Measurements from ENCODE around the gene PRKCQ.

- PRO-cap, result no peak
- RAMPAGE, long total RNA, 3 experiments, result no peak in any of the 3 experiments
Measured at GRCh38 chr10:6008839-6009038, 31.4 kb upstream of the IL15RA start.

DNA sequence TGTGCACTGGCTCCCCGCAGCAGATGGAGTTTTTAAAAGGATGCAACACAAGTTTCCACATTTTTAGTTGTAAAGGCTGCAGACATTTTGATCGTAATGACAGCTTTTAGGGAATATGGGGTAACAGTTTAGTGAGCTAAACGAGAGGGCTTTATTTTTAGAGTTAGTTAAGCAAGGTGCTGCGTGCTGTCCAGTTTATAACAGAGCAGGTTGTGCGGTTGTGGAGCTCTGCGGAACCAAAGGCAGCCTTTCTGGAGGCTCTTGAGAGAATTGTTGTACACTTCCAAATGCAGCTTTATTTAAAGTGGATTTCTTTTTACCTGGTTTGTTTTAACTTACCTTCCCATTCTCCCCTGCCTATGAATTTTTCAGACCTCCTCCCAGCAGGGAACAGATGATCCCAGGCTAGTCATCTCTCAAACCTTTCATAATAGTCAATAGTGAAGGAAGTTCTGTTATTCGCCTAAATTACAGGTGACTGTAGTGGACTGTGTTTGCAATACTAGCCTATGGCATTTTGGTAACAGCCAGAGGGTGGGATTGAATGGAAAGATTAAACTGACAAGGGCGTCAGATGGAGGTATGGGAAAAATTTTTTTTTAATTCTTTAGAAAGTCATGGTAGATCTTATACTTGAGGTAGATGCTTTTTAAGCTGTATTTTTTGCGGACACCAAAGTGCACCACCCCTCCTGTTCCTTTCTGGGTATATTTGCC lies 1.6 kb downstream of the RBM17 start:
- PRO-cap, result no peak
- RAMPAGE, long total RNA, 3 experiments, result no peak in any of the 3 experiments

- PRO-cap, result bidirectional peak, plus-strand start at chr10:6163865, minus-strand start at chr10:6163637; unidirectional peak, plus-strand start at chr10:6164097
- RAMPAGE, long total RNA, 3 experiments, result start-site peak on the plus strand in 1 of 3 experiments, at chr10:6163818-6163855 at its widest, 46 reads per replicate
Measured at GRCh38 chr10:6163735-6164739, 38.7 kb upstream of the PFKFB3 start.

DNA sequence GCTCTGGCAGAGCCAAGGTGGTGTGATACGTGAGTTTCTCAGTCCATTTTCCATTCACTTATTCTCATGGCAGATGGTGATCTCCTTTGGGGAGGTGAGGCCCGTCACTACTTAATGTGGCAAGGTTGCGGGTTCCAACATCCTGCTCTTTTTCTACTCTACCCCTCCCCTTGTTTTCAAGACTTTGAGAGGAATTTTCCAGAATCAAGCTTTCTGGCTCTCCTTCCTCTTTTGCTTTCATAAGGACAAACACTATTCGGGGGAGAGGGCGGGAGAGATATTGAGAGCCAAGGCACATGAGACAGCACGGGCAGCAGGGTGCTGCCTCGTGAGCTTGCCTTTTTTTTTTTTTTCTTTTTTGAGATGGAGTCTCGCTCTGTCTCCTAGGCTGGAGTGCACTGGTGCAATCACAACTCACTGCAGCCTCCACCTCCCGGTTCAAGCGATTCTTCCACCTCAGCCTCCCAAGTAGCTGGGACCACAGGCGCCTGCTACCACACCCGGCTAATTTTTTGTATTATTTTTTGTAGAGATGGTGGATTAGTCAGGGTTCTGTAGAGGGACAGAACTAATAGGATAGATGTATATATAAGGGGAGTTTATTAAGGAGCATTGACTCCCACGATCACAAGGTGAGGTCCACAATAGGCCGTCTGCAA lies 6.8 kb upstream of the PFKFB3 start:
- PRO-cap, result bidirectional peak, plus-strand start at position 274 of the sequence, minus-strand start at position 153 of the sequence
- RAMPAGE, long total RNA, 3 experiments, result no peak in any of the 3 experiments

GRCh38 chr10:6197442-6198010 lies 5.2 kb upstream of the PFKFB3 start:
- PRO-cap, result bidirectional peak, plus-strand start at chr10:6197719, minus-strand start at chr10:6197453
- RAMPAGE, long total RNA, 3 experiments, result no peak in any of the 3 experiments

DNA sequence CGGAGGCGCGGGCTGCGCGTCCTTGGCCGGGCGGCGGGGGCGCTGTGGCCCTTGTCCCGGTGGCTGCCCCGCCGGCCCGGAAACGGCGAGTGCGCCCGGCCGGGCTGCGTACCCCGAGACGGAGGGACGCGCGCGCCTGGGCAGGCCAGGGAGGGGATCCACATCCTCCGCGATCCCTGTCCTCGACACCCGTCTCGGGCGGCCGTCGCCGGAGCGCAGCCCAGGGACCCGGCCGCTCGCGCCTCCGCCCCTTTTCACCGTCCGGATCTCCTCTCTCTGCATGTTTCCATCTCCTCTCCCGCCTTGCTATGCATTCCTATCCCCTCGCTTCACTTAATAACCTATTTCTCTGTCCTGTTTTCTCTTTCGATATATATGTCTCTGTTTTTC lies 729 bp downstream of the PFKFB3 start:
- PRO-cap, result bidirectional peak, plus-strand start at position 88 of the sequence, minus-strand start outside the sequence
- RAMPAGE, long total RNA, 3 experiments, result no peak in any of the 3 experiments

DNA sequence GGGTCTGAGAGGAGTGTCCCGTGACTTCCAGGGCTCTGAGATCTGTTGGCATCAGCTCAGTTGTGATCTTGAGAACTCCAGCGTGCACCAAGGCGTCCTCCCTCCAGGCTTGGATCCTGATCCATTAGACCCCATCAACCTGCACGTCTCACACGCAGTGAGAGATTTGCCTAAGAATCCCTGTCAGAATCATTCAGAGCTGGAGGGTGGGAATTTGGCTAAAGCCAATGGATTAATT lies 2.1 kb downstream of the PFKFB3 start:
- PRO-cap, result unidirectional peak, plus-strand start at position 59 of the sequence
- RAMPAGE, long total RNA, 3 experiments, result no peak in any of the 3 experiments

DNA sequence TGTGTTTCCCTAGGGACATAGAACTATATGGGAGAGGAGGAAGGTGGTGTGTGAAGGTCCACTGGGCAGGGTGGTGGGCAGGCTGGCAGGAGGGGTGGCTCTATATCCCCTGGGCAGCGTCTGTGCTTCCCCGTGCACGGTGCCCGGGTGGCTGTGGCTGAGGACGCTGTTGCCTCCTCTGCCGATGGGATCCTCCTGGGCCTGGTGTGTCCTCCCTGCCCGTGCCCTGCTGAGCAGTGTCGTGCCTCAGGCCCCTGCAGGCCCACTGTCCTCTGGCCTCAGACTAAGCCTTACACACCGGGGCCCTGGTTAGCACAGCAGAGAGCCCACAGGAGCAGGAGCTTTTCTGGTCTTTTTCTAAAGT lies 19.2 kb downstream of the PFKFB3 start:
- PRO-cap, result no peak
- RAMPAGE, long total RNA, 3 experiments, result no peak in any of the 3 experiments

DNA sequence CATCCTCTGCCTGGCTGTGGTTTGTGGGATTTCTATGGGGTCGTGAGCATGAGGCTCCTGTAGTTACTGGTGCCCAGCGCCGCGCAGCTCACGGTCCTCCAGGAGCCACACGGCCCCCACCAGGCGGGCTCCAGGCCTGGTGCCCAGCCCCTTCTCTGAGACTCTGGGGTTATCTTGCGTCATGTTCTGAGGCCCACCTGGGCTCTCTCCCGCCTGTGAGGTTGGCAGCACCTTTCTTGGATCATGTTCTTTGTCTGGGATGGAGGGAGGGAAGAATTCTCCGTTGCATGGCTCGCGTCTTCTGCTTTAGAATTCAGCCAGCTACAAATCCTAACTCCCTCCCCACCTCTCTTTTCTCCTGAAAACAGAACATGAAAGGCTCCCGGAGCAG lies 29.8 kb downstream of the PFKFB3 start:
- PRO-cap, result no peak
- RAMPAGE, long total RNA, 3 experiments, result no peak in any of the 3 experiments

DNA sequence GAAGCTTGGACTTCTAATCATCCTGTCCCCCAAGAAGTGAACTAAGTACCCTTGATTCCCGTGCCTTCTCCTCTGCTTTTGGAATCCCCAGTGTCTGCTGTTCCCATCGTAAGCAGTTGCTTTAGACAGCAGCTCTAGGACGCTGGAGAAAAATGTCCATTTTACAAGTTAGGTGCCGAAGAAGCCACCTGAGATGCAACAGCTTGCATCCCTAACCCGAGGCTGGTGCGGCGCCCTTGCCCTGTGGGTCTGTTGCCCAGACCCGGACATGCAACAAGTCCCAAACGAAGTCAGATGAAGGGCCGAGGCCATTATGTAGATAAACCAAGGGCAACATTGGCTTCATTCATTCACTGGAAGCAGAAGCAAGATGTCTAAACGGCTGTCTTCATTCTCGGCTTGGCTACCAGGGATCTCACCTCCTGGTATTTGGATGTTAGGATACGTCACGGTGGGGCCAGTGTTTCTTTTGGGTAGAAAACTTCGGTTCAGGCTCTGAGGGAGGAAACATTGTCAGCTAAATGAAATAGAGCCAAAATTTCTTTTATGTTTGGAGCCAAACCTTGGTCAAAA lies 44.1 kb downstream of the PFKFB3 start:
- PRO-cap, result no peak
- RAMPAGE, long total RNA, 3 experiments, result no peak in any of the 3 experiments

DNA sequence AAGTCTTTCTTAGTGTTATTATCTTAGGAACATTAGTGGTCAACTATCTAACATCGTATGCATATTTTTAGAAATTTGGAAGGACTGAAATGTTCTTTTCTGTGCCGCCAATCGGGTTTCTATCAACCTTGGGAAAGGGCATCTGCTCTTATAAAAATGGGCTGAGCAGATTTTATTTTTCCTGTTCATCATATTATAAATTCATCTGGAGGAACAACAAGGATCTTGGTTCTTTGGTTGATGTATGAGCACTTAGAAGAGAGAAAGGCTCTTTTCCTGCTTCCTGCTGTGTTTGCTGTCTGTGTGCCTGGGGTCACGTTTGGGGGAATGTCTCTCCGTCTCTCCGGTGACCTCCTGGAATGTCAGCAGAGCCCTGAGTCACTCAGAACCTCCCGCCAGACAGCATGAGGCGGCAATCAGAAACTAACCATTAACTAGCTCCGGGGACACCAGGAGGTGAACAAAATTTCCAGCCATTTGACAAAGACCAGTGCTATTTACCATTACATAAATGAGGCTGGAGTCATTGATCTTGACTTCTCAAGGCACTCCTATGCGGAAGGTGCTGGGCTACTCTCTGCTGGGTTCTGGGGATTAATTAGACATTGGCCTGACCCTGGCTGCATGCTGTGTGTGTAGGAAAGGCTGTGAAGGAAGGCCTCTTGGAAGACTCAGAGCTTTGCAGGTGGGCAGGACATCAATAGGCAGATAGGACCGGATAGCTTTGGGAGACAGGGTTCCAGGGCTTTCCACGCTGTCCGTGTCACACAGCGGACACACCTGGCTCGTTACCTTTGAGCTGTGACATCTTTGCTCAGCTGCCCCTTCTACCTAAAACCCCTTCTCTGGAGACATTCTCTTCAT lies 76.8 kb downstream of the PFKFB3 start:
- PRO-cap, result no peak
- RAMPAGE, long total RNA, 3 experiments, result no peak in any of the 3 experiments

DNA sequence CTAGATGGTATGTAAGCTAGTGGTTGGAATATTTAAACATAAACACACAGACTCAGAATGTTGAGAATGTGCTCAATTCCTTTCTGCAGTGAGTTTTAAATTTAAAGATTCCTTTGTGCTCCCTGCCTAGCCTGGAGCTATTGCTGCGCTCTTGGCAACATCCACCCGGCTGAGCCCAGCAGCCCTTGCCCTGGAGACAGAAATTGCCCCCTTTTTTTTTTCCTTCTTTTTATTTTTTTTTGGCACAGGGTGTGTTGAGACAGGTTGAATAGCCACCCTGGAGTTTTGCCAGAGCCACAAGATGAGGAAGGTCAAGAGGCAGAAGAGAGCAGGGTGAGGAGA lies 180.8 kb downstream of the PRKCQ start:
- PRO-cap, result no peak
- RAMPAGE, long total RNA, 3 experiments, result no peak in any of the 3 experiments

DNA sequence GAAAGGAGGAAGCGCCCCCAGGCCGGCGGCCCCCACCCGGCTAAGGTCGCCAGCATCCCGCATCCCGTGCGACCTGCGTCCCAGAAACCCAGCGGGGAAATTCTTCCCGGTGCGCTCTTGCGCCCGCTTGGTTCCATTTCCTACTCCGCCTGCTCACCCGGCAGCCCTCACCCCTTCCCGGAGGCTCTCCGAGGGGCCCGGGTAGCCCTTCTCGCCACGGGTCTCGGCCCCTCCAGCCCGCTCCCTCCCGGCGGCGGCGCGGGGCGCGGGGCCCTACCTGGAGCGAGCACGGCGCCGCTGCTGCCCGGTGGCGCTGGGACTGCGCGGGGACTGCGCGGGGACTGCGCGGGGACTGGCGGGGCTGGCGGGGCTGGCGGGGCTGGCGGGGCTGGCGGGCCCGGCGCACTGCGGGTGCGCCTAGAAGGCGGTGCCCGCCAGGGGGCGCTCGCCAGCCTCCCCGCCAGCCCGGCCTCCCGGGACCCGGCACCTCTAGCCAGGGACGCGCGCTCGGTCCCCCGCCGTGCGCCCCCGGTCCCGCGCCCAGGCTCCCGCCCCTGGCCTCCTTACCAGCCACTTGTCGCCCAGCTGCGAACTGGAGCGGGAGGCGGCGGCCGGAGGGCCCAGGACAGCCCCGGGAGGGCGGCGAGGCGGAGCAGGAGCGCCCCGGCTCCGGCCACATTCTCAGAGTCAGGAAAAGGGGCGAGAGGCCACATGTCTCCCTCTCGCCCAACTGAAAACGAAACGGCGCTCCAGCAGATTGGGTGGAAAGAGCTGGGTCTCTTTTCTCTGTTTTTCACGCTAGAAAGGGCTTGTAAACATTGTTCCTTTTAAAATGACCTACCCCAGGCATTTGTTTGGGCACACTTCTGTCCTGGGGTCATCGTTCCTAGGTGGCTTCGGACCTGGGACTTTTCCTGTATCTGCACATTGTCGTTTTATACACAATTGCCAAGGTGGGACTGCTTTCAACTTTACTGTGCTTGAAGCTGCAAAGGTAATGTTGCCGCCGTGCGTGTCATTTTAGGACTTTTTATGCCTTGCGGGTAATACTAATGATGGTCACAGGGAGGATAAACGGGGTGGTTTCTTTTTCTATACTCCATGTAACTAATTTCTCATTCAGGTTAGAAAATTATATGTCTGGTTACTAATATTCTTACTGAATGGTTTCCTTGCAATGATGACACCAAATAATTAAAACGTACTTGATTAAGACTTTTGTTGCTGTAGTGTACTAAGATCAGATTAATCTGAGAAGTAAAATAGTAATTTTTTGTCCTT lies at the start of gene PRKCQ:
PRKCQ (minus strand) TSS at position 343 of the 1,281 bp plus-strand sequence.
- PRO-cap, result no peak
- RAMPAGE, long total RNA, 3 experiments, result start-site peak on the minus strand in 1 of 3 experiments, centred at position 317 of the sequence, 11 reads per replicate

DNA sequence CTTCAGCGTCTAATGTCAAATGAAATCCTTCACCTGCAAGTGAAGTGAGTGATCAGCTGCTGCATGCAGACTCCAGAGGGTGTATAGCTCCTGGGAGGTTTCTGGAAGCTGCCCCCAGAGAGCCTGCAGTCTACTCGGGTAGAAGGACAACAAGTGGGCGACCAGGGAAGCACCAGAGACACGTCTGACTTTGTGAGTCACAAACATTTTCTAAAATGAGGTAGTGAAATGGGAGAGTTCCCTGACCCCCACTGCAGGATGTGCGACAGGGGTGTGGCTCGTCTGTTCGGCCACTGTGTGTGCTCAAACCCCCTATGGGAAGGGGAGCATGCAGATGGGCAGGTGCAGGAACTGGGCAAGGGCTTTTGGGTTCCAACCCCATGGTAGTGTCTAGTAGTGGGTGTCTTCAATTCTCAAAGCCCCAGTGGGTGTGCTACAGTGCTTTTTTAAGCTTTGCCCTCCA lies 177.1 kb upstream of the PRKCQ start:
- PRO-cap, result no peak
- RAMPAGE, long total RNA, 3 experiments, result no peak in any of the 3 experiments

- PRO-cap, result no peak
- RAMPAGE, long total RNA, 3 experiments, result no peak in any of the 3 experiments
Measured at GRCh38 chr10:7288116-7288568, 122.7 kb downstream of the SFMBT2 start.

GRCh38 chr10:7417847-7418189 lies 7.0 kb upstream of the SFMBT2 start:
- PRO-cap, result no peak
- RAMPAGE, long total RNA, 3 experiments, result no peak in any of the 3 experiments

- PRO-cap, result unidirectional peak, plus-strand start at chr10:7665475; bidirectional peak, plus-strand start at chr10:7666072, minus-strand start at chr10:7665732
- RAMPAGE, long total RNA, 3 experiments, result no peak in any of the 3 experiments
Measured at GRCh38 chr10:7665471-7666417, 1.0 kb downstream of the ITIH5 start.

GRCh38 chr10:8054938-8055388 lies 475 bp downstream of the GATA3 start:
- PRO-cap, result no peak
- RAMPAGE, long total RNA, 3 experiments, result no peak in any of the 3 experiments

DNA sequence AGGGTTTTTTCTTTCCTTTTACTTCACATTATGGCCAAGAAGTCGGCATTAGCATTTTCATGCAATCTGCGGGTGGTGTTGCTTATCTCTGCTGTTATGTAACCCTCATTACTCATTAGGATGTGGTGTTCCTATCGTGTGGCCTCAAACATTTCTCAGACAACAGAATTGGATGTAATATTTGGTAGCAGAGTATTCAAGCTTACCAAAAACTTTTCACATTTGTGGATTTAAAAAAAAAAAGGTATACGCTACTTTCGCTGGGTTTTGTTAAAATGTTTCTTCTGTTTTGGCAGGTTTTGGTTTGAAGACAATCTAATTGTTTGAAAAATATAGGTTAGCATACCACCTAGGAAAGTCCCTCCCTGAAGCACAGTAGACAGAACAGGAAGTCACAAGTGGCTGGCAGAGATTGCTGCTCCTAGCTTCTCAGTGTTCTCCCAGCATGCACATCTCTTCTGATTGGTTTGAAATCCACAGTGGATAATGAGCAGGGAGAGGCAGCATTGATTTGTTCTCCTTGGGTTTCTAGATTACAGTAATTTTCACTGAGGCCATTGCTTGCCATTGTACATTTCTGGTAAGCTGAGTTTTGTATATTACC lies 128.8 kb downstream of the GATA3 start:
- PRO-cap, result no peak
- RAMPAGE, long total RNA, 3 experiments, result no peak in any of the 3 experiments

DNA sequence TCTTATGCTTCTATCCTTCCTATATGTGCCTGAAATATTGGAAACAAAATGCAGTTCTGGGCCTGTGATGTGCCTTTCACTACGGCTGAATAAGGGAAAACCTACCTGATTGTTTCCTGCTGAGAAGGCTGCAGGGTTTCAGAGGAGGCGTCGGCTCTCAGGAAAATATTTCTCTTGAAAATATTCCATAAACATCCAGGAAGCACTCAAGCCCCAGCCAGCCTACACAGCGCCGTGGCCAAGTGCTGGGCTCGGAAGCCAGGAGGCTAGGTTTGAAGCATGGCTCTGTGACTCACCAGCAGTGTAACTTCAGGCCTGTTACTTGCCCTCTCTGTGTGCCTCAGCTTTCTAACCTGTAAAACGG lies 399.0 kb downstream of the GATA3 start:
- PRO-cap, result no peak
- RAMPAGE, long total RNA, 3 experiments, result no peak in any of the 3 experiments